Epithelial cell of prostate (primary cell): Measurements from ENCODE around the genes MAOA and NDP.

DNA sequence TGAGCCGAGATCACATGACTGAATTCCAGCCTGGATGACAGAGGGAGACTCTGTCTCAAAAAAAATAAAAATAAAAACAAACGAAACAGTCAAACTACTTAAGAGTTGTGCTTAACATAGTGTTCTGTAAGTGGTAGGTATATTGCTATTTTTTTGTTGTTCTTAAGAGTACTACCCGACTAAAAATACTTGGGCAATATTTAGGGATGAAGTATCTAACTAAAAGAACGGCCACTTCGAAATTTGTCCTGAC lies 2.6 kb downstream of the DDX3X start:
- RRBS: no CpG with 5 or more reads among the region's 5 CpGs

GRCh38 chrX:41342453-41342754 lies 8.4 kb downstream of the DDX3X start:
- RRBS: no CpG with 5 or more reads among the region's 7 CpGs

GRCh38 chrX:41389007-41389774 lies 55.2 kb downstream of the DDX3X start:
- RRBS: no CpG with 5 or more reads among the region's 7 CpGs

DNA sequence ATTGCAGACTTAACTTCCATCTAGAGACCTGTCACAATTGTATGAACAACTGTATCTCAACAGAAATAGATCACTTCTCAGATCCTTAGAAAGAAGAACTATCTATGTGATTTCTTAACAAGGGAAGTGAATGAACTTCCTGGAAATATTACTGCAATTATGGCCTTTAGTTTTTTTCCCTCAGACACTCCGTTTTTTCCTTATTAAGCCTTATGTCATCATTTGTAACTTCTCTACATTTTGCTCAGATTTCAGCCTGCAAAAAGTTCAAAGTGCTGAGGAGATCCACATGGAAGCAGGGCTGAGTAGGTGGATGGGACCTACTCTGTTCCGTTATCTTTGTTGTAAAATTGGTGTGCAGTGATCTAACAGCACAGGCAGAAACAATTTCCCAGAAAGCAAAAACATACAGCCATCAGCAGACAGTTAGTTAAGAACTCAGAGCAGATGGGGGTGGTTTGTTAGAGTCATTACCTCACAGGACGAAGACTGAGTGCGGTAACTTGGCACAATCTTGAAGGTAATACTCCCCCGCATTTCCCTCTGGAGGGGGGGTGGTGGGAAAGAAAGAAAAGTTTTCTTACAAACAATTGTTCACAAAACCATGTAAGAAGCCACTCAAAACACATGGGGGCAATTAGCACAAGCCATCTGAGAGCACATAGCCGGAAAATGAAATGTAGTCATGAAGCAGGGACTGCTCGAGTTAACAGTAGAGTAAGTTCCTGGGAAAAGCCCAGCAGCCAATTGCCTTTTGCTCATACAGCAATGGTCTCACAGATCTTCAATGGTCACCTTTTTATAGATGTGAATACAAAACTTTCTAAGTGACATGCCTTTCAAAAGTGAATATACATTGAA lies 112.4 kb downstream of the NYX start:
- RRBS: no CpG with 5 or more reads among the region's 7 CpGs

GRCh38 chrX:41917442-41917881 lies 5.9 kb downstream of the CASK start:
- RRBS: no CpG with 5 or more reads among the region's 5 CpGs

DNA sequence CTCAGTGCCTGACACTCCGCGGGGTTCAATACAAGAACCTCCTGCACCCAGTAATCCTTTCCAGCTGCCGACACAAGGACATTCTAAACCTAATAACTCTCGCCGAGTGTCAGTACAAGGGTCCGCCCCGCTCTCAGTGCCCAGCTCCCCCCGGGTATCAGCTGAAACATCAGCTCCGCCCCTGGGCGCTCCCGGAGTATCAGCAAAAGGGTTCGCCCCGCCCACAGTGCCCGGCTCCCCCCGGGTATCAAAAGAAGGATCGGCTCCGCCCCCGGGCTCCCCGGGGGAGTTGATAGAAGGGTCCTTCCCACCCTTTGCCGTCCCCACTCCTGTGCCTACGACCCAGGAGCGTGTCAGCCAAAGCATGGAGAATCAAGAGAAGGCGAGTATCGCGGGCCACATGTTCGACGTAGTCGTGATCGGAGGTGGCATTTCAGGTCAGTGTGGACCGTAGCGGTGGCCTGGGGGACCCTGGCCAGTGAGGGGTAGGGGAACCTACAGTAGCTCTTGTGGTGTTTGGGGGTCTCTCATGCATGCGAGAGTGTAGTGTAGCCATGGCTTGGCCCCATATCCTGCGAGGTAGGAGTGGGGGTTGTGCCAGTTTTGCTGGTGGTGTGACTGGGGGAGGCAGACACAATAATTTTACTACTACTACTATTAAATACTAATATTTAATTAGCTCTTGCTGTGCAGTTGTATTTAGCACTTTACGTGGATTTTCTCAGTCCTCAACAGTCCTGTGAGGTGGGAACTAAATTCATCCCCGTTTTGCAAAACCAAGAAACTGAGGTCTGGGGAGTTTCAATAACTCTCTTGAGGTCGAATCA lies at the start of gene MAOA:
TSS of gene MAOA (plus strand) at position 322 of the 827 bp plus-strand sequence.
- RRBS: no CpG with 5 or more reads among the region's 36 CpGs

DNA sequence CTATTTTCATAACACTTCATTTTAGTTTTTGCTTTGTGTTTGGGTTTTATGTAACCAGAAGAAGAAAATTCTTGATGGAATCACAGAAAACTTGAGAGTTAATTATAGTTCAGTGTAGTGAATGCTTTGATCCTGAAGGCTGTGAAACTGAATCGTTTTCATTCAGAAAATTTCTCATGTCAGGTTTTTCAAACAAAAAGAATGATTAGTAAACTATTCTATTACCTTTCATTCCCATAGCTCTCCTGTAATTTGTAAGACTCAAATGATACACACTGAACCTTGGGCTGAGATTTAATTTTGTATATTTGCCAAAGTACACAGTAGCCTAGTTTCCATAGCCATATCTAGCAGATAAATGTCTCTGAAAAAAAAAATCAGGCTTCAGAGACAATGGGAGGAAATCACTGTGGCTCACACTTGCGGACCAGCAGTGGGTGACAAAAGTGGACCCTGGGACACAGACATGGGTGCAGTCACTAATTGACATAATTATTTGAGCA lies 46.5 kb downstream of the MAOA start:
- RRBS: no CpG with 5 or more reads among the region's 2 CpGs

- RRBS: no CpG with 5 or more reads among the region's 1 CpG
Observed at GRCh38 chrX:43860140-43860747, 22.0 kb downstream of the MAOB start.

- RRBS: no CpG with 5 or more reads among the region's 7 CpGs
Observed at GRCh38 chrX:43878658-43879642, 3.3 kb downstream of the MAOB start.

DNA sequence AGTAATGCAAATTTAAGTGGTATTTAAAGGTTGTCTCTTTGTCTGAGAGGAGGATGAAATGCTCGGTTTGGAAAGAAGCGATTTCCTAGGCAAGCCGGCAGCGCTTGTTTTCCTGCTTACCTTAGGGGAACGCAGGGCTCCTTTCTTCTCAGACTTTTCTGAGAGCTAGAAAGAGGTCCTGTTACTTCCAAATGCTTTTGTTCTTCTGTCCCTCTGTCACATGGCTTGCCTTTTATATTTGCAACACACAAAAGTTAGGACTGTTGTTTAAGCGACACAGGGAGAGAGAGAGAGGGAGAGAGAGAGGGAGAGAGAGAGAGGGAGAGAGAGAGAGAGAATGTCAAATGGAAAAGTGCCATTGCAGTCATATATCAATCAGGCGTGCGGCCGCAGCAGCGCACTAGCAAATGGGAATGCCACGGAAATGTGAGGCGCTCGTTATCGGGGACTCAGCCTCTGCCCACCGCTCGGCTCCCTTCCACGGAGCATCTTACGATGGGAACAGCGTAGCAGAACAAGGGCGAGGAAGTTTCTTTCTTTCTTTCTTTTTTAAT lies at the start of gene NDP:
TSS of gene NDP (minus strand) at position 207 of the 554 bp plus-strand sequence.
- RRBS: no CpG with 5 or more reads among the region's 20 CpGs

DNA sequence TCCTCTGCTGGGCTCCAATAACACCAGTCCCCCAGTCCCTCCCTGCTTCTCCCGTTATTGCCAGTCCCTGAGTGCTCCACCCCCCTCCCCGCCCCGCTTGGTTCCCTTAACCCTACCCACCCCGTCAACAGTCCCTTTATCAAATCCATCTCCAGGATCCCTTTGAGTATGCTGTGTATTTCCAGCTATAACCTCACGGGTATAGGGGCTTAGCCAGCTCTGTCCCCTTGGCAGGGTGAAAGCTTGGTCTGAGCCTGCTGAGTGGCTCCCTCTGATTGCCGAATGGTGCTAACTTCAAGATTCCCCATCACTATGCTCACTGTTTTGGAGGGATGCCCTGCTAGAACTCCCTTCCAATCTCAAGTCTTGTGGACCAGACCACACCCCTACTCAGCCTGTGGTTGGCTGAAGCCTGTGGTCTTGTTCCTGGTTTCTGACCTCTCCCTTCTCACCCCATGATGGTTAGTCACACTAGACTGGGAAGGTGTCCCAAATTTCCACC lies 184.5 kb upstream of the NDP start:
- RRBS: no CpG with 5 or more reads among the region's 6 CpGs

- RRBS: no CpG with 5 or more reads among the region's 14 CpGs
Observed at GRCh38 chrX:44252999-44253798, 90.3 kb downstream of the EFHC2 start.

DNA sequence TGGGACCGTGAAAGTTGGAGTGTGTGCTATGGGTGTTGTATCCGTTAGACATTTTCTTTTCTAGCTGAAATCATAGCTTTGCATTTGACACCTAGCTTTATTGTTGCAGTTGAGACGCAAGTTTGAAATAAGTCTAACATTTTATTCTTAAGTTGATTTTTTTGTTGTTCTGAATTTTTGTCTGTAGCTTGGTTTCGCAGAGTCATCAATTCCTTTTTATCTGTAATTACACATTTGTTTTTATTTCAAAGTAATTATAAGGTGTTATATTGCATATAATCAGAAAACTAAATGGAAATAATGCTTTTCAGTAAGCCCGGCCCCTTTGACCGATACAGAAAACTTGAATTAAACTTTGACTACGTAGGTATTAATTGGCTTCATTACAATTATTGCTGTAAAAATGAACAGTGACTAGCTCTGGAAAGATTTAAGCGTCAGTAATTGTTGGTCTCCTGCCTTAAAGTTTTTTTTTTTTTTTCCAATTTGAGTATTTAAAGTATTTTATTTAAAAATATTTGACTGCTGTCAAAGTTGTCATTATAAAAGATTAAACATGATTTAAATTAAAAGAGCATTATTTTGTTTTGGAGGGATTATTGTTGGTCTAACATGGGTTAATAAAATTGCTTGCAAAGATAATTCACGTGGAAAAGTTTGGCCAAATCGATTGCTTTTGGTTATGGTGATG lies 2.3 kb downstream of the KDM6A start:
- RRBS: no CpG with 5 or more reads among the region's 10 CpGs

- RRBS: no CpG with 5 or more reads among the region's 3 CpGs
Observed at GRCh38 chrX:44927195-44927955, 54.4 kb downstream of the KDM6A start.

DNA sequence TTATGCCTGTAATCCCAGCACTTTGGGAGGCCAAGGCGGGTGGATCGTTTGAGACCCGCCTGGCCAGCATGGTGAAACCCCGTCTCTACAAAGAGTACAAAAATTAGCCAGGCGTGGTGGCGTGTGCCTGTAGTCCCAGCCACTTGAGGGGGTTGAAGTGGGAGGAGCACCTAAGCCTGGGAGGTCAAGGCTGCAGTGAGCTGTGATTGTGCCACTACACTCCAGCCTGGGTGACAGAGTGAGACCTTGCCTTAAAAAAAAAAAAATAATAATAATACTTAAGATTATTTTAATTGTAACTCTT lies 80.8 kb downstream of the KDM6A start:
- RRBS: no CpG with 5 or more reads among the region's 6 CpGs

GRCh38 chrX:45064563-45065815 lies 135.7 kb downstream of the DIPK2B start:
- RRBS: no CpG with 5 or more reads among the region's 4 CpGs

DNA sequence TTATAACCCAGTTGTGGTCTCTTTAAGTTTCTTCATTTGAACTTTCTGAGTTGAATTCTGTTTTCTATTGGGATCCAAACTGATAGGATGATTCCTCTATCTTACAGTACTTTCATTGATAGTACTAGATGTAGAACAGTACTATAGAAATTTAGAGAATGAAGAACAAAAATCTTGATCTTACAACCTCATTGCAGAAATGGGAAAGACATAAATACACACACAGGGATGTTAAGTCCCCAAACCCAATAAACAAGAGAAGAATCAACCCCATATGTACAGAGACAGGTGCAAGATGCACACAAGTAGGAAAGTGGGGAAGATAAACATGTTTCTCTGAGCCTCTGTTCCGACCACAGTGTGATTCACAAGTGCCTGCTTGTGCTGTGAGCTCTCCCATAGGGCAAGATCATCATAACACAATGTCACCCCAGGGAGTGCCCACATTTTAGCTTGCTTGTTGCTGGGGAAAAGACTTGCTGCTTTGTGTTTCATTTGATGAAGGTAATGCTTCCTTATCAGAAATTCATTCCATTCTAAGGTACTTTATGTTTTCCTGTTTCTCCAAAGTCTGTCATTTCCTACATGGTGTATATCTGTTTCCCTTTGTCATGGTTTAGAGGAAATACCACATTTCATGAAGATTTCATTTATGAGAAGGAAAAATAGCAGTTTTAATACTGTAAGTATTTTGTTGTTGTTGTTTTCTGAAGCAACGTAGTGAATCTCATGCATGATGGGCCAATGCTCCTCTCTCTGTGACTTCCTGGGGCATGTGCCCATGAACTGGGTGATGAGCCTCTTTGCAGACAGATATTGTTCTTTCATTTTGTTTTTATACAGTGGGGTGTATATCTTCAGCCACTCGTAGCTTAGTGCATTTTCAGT lies 304.5 kb upstream of the DIPK2B start:
- RRBS: no CpG with 5 or more reads among the region's 3 CpGs